HT-29 (cell line): ENCODE measurements around a stretch of chr12.

GRCh38 chr12:13100957-13101931 lies 2.2 kb downstream of the GSG1 start:
- RAMPAGE, long total RNA, result no peak

DNA sequence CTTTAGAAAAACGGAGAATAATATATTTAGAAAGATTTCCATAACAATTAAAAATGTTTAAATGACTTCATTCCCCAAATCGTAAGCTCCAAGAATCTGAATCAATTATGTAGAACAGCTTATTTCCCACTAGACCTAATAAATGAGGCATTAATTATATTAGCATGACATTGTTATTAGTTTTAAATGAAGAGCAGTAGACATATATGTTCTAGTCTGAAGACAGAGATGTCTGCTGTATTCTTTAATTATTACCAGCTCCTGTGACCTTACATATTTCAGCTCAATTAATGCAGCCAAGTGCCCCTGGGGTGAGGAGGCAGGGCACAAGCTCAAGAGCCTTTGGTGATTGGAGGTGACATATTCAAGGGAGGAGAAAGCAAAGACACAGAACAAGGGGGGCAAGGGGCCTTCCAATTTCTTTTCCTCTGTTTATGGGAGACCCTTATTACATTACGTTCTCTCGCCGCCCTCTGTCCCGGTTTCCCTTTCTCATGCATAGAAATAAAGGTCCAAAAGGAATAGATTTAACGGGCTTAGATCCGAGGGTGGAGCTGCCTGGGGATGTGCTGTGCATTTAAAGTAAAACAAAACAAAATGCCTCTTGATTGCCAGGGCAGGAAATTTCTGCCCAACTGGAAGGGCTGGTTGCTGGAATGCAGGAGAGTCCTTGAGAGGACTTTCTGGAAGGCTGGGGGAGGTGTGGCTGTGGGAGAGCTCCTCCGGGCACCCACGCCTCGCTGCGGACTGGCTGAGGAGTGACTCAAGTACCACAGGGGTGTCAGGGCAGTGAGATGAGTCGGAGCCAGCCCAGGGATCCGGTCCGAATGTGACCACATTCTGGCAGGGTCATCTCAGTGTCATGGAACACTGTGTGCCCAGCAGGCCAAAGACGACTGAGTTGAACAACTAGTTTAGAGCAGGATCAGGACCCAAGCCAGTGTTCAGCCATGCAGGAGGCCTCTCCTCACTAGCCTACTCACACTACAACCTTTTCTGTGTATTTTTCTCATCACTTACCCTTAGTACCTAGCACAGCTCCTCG lies 32.0 kb upstream of the GSG1 start:
- RAMPAGE, long total RNA, result no peak

- RAMPAGE, long total RNA, result no peak
Measured at GRCh38 chr12:13165486-13166017, 31.0 kb upstream of the EMP1 start.

DNA sequence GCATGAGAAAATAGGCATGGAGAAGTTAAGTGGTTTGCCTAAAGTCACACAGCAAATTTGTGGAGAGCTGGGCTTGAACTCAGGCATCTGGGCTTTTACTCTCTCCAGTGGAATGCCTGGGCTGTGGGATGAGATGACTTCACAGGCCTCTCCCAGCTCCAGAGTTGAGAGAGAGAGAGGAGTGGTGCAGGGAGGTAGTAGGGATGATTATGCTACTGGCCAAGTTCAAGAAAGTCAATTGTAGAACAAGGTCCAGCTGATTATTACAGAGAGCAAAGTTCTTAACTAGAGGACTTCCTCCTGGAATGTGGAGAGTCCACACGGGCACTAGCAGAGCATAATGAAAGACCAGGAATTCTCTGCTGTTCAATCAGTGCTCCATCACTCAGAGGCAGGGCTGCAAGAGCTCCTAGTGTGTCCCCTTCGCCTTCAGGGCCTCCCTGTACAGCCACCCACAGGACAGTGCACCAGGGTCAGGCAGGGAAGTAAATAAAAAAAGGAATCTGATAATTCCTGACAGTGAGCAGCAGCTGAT lies 686 bp upstream of the EMP1 start:
- RAMPAGE, long total RNA, result no peak

- RAMPAGE, long total RNA, result no peak
Measured at GRCh38 chr12:13197765-13198716, 1.5 kb downstream of the EMP1 start.

DNA sequence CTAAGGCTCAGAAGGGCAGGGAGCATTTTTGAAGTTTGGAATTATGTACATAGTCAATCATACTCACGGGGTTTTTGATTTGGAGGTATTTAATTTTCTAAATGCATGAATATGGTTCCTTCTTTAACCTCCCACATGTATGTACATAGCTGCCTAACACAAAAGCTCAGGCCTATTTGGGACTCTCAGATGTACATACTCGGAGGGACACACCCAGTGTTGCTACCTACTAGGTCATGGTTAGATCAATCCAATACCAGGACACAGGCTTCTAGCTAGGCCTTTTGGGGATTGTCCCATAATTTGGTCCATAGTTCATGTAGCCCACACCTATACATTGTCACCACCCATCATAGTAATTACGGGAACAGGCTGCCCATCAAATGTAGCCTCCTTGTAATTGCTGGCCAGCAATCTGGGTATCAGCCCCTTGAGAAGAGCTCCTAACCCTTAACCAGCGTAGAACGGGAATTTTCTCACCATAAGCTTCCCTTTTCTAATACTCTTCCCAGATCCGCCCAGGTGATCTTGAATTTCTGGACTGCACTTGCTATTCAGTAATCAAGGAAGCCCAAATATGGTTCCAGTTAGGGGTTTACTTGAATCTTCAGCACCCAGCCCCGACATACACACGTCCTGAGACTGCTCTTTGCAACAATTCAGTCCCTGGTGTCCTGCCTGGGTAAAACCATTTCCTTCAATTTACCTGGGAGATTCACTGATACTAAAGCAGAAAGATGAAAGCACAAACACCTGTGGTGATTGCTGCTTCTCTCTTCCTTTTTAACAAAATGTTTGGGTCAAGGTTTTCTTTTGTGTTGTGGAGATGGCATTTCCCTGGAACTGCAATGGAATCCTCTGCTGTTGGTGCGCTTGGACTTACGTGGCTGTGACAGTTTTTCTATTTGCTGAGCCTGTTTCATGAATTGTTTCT lies 3.7 kb downstream of the EMP1 start:
- RAMPAGE, long total RNA, result no peak

GRCh38 chr12:13208576-13209612 lies 12.4 kb downstream of the EMP1 start:
- RAMPAGE, long total RNA, result no peak

DNA sequence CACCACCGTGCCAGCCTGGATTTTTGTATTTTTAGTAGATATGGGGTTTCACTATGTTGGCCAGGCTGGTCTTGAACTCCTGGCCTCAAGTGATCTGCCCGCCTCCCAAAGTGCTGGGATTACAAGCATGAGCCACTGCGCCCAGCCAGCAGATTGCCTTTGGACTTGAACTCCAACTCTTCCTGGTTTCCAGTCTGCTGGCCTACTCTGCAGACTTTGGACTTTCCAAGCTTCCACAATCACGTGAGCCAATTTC lies 54.9 kb downstream of the EMP1 start:
- RAMPAGE, long total RNA, result no peak

DNA sequence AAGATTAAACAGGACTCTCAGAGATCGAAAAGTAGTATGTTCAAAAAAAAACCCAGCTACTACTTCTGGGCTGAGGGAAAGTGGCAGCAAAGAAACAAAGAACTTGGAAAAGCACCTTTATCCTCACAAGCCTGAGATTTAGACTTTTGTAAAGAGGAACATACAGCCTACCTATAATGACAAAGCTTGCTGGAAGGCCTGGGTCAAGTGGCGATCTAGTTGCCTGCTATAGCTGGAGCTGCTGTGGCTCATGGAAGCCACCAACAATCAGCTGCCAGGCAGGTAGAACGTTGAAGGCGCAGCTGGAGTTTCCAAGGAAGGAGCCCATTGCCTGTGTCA lies 165.5 kb downstream of the EMP1 start:
- RAMPAGE, long total RNA, result no peak

DNA sequence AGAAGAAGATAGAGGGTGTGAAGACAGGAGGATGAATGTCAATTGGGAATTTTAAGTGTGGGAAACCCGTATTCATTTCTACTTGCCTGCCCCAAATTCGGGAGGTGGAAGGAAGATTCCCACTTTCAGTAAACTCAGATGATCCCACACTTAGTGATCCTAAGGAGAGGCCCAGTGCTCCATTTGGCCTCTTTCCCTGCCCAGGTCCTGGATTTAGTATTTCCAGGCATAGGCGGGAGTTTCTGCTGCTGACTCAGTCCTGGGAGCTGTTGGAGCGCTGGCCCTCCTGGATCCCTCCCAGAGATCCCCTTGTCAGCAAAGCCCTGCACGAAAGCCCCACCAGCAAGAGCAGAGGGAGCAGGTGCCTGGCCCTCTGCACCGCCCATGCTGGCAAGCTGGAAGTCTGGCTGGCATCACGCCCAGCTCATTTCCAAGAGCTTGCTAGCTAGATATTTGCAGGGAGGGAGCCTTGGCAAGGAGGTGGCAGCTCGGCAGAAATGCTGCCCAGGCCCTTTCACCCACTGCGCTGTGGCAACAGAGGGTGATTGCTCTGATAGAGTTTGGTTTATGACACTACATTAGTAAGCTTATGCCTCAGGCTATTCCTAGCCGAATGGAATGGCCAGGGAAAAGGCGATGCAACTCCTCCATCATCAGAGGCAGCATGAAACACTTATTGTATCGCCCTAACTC lies 193.8 kb downstream of the EMP1 start:
- RAMPAGE, long total RNA, result no peak

GRCh38 chr12:14256485-14257057 lies 108.9 kb upstream of the ATF7IP start:
- RAMPAGE, long total RNA, result no peak

DNA sequence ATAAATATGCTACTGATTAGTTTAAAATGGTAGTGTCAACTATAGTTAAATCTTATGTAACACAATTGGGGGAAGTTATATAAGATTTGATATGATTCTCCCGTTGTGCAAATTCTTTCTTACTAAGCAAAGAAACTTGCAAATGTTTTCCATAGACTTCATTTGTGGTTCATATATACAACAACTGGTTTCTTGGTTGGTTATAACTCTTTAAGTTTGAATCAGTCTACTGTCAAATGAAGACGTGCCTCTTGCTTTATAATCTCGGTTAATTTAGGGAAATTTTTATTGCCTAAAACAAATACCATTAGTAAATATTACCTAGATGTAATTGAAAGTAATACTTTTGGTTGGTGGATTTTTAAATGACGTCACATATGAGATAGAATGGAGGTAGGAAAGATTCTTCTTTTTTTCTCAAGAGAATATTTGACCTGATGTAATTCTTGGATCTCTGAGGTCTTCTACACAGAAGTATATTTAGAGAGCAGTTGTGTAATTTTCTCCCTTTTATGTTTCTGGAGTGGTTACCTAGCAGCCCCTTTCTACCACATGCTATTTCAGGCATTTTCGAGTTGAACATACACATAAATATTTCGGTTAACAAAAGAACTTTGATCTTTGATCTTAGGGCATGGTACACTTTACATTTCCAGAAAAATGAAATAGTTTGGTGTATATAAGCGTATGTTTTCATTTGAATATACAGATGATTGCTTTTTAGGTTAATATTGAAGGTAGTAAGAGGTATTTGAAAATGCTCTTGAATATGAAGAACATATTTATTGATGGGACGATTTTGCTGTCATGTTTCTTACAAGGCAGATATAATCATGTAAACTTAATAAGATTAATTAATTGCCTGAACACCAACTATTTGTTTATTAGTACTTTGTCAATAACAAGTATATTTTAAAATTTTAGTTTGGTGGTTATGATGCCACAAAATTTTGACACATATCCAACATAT lies 1.8 kb downstream of the ATF7IP start:
- RAMPAGE, long total RNA, result no peak

DNA sequence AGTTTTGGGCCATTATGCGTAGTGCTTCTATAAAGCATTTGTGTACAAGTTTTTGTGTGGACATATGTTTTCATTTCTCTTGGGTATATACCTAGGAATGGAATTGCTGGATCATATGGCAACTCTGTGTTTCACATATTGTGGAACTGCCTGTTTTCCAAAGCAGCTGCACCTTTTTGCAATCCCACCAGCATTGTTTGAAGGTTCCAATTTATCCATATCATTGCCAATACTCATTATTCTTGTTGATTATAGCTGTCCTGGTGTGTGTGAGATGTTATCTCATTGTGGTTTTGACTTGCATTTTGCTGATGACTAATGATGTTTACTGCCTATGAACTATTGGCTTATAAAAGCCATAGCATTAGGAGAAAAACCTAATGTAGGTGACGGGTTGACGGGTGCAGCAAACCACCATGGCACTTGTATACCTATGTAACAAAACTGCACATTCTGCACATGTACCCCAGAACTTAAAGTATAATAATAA lies 45.6 kb downstream of the ATF7IP start:
- RAMPAGE, long total RNA, result no peak

DNA sequence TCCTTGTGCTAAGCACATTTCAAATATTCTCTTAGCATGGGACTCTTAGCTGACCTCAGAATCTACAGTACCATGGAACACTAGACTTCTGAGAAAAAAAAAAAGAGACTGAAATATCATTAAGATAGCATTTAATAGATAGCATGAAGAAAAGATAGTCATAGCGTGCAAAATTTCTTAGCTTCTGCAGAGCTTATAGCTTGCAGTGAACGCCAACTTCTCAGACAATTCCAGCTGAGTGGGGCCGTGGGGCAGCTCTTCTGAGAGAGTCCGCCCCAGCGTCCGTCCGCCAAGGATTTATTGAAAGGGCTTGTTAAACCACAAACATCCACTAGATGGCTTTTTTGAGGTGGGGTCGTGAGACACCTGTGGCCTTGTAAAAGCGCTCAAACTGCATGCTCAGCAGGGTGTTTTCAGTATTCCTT lies 14.7 kb downstream of the H4C16 start:
- RAMPAGE, long total RNA, result no peak

- RAMPAGE, long total RNA, result no peak
Measured at GRCh38 chr12:14849598-14850169, 6.4 kb upstream of the ART4 start.

GRCh38 chr12:14957533-14957874 lies 3.9 kb downstream of the ARHGDIB start:
- RAMPAGE, long total RNA, result no peak

DNA sequence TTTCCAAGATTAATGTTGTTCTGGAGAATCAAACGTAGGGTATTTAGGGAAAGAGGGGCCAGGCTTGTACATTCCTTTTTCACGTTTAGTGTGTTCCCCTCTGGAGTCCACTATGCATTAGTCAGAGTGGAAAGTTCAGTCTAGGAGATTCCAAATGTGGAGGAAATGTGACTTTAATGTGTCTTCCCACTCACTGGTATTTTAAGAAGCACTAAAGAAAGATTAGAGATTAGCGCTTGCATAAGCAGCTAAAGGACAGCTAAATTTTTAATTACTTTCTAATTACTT lies 4.4 kb upstream of the PDE6H start:
- RAMPAGE, long total RNA, result no peak

DNA sequence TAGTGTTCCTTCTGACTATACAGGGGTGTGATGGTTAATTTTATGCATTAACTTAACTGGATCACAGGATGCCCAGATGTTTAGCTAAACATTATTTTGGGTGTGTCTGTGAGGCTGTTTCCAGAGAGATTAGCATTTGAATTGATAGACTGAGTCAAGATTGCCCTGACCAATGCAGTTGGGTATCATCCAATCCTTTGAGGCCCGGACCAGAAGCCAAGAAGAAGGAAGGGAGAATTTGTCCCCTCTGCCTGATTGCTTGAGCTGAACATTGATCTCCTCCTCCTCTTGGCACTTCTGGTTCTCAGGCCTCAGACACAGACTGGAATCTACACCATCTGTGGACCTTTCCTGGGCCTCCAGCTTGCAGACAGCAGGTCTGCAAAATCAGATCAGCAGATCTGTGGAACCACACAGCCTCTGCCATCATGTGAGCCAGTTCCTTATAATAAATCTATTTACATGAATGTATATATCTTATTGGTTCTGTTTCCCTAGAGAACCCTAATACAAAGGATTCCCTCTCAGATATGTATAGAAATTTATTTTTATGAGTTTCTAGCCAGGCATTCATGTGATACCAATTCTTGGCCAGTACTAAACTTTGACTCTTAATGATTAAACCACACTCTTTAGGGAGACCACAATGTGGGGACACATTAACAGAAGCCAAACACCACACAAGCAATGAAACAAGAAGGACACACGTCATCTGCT lies 51.9 kb downstream of the RERG start:
- RAMPAGE, long total RNA, result no peak

DNA sequence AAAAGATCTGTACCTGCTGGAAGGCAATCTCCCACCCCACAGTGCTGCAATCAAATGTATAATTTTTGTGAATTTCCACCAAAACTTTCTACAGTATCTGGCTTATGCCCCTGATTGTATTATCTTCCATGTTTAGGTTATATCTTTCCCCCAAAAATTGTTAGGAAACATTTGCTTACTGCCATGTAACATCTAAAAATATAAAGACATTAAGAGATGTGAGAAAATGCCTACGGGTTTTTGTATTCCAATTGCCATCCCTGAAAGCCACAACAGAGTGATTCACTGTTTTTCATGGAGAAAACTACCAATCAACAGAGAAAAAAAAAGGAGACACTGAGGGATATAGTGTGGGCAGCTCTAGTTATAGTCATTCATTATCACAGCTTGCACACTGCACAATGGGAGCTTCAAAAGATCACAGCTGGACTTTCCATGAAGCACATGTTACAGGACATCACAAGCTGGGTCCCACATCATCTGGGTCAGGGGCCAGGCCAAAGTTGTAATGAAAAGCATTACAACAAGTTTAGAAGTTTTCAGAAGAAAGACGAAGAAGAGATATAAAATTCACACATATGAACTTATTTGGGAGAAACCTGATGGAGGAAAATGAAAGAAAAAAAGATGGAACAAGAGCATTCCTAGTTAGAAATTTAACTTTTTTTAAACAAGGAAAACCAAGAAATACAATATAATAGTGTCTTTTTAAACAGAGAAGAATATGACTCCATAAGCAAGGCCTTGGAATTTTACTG lies 41.6 kb downstream of the RERG start:
- RAMPAGE, long total RNA, result no peak

DNA sequence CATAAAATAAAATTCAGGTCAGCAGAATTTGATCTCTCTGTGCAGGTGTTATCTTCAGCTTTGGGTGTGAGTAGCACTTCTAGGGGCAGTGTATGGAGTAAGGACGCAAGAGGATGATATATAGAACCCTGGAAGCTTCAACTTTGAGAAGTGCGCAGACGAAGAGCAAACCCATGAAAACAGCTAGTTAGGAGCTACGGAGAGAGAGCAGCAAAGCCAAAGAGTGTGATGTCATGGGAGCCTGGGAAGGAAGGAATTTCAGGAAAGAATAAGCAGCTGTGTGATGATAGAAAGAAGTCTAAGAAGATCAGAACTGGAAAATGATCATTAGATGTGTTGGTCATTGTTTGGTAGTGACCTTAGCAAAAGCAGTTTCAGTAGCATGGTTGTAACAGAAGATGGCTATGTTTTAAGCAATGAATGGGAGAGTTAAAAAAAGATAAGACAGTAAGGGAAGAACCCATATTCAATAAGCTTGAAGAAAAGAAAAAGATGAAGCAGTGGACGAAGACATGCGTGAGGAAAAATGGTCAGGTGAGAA lies 5.9 kb downstream of the RERG start:
- RAMPAGE, long total RNA, result no peak